ENCODE data around the gene CACNA1I.

DNA sequence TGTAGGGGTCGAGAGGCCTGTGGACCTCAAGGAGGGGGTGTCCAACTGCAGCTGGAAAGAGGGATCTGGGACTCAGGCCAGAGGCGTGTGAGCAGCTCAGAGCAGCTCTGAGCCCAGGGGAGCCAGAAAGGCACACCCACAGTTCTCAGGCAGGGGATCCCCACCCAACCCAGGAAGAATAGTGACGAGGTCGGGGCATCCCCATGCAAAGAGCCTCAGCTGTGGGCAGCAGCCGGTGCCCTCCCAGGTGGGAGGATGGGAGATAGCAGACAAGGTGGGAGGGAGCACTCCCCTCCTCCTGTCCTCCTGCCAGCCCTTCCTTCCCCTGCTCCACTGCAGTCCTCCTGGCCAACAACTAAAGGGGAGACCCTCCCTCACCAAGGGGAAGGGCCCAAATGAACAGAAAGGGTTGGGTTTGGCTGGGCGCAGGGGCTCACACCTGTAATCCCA, 2.5 kb downstream of the APOBEC3H start:
- RRBS: no CpG with 5 or more reads among the region's 6 CpGs

DNA sequence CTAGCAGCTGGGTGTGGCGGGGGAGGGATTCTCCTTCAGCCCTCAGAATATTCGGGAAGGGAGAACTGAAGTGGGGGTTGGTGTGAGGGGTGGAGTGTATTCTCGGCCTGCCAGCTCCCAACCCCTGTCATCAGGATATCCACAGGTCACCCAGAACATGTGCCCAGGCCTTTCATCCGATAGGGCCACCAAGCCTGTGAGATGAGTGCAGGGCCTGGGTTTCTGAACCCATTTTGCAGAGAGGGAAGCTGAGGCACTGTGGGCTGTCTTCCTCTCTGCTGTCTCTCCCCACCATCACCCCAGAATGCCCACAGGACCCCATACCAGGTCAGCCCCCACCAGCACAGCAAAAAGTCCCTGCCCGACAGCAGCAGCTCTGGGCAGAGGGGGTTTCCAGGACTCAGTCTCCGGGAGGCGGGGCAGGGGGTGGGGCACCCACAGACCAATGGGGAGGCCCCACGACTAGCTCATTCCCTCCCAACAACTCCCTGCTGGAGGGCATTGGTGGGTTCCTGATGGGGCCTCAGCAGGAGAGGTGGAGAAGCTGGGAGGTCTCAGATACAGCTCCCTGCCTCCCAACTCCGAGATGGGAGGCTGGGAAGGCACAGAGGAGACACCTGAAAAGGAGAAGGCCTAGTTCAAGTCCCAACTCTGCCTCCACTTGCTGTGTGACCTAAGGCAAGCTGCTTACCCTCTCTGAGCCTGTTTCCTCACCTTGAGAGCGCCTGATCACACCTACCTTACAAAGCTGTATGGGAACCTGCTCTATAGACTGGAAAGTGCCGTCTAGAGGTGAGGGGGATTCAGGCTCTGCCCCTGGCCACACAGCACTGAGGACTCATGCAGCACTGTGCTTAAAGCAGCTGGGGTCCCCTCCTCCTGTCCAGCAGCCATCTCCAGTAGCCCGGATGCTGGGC, 3.7 kb downstream of the CBX7 start:
- RRBS: no CpG with 5 or more reads among the region's 12 CpGs

GRCh38 chr22:39297280-39298718, 21.6 kb downstream of the RPL3 start:
- RRBS: no CpG with 5 or more reads among the region's 36 CpGs

GRCh38 chr22:39312698-39313030, 6.8 kb downstream of the RPL3 start:
- RRBS: no CpG with 5 or more reads among the region's 2 CpGs

DNA sequence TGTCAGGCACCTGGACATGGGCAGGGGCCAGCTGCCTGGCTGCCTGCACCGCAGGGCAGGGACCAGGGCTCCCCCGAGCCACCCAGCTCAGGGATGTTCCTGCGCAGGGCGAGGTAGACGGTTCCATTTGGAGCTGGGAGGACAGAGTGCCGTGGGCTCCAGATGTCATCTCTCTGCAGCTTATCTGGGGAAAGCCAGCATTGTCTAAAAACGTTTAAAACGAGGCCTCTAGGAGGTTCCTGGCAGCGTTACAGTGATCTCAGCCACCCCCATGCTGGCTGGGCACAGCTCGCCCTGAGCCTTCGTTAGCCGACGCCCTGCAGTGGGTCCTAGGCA, 13.9 kb downstream of the SYNGR1 start:
- RRBS: no CpG with 5 or more reads among the region's 13 CpGs

- RRBS: no CpG with 5 or more reads among the region's 13 CpGs
Measured at GRCh38 chr22:39489976-39490772, 11.9 kb upstream of the MIEF1 start.

DNA sequence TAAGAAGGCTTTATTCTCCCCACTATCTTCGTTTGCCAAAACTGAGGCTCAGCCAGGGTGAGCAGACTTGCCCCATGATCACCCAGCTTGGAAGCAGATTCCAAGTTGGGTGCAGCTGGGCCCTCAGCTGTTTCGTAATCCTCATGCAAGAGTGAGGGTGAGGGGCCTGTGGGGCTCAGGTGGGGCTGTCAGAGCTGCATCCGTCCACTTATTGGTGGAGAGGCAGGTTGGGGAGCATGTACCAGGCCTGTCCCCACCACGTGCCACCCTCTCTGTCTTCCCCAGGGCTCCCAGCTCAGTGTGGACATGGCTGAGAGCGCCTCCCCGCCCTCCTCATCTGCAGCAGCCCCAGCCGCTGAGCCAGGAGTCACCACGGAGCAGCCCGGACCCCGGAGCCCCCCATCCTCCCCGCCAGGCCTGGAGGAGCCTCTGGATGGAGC, at the start of gene CACNA1I:
TSS of gene CACNA1I (plus strand) at position 307 of the 440 bp plus-strand sequence.
- RRBS: no CpG with 5 or more reads among the region's 11 CpGs

GRCh38 chr22:39926331-39926830, 25.5 kb downstream of the GRAP2 start:
- RRBS: no CpG with 5 or more reads among the region's 11 CpGs

DNA sequence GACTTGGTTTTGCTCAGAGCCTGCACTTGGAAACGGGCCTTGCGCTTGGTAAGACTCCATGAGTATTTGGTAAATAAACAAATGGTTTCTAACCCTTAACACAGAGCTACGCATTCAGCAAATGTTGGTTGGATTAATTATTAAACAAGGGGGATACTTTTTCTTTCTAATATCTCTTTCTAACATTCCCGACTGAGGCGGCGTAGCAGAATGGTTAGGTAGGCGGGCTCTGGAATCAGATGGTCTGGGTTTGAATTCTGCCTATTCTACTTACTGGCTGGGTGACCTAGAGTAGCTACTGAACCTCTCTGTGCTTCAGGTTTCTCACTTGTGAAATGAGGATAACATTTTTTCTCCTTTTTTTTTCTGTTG, 3.5 kb upstream of the FAM83F start:
- RRBS: no CpG with 5 or more reads among the region's 7 CpGs

DNA sequence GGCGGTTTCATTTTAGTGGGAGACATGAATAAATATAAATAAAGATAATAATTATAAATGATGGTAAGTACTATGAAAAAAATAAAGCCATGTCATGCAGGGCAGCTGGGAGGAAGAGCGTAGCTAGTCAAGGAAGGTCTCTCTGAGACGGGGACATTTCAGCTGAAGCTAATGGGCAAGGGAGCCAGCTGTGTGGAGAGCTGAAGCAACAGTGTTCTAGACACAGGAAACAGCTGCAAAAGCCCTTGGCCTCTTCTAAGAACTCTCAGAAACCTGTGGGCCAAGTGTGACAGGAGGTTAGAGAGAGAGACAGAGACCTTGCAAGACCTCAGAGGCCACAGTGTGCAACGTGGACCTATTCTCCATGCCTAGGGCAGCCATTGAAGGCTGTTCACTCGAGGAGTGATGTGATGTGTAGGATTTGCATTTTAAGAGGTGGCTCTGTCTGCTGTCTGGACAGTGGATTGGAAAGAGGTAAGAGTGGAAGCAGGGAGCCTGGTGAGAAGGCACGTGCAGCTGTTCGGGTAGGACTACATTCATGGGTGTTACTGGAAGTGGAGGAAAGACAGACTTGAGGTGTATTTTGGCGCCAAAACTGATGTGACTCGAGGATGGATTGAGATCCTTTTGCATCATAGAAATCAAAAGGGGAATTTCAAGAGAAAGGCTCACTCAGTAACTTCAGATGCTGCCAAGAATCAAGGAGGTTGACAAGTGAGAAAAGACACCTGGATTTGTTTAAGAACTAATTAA, 48.6 kb upstream of the TNRC6B start:
- RRBS: no CpG with 5 or more reads among the region's 9 CpGs

DNA sequence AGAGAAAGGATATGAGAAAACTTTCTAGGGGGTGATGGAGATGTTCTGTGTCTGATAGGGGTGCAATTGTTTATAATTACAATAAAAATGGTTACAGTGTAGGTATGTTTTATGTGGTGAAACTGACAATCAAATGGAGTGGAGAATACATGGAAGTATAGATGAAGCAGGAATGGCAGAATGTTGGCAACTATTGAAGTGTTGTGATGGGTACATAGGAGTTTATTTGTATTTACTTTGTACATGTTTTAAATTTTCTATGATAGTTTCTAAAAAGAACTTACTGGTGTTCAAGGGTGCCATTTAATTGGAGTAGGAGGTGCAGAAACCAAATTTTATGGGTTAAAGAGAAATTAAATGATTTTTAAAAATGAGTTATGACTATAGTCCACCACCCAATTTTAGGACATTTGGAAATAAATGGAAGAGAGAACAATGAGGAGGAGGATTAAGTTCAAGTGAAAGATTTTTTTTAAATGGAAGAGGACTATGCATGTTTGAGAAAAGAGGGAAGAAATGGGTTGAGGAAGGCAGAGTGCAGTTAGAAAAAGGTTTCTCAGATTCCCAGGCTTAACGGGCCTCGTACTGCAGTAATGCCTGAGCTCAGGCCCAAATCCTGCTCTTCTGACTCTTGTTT, 48.0 kb upstream of the TNRC6B start:
- RRBS: no CpG with 5 or more reads among the region's 2 CpGs

- RRBS: no CpG with 5 or more reads among the region's 4 CpGs
Measured at GRCh38 chr22:40265018-40265841, 81.1 kb upstream of the ADSL start.

DNA sequence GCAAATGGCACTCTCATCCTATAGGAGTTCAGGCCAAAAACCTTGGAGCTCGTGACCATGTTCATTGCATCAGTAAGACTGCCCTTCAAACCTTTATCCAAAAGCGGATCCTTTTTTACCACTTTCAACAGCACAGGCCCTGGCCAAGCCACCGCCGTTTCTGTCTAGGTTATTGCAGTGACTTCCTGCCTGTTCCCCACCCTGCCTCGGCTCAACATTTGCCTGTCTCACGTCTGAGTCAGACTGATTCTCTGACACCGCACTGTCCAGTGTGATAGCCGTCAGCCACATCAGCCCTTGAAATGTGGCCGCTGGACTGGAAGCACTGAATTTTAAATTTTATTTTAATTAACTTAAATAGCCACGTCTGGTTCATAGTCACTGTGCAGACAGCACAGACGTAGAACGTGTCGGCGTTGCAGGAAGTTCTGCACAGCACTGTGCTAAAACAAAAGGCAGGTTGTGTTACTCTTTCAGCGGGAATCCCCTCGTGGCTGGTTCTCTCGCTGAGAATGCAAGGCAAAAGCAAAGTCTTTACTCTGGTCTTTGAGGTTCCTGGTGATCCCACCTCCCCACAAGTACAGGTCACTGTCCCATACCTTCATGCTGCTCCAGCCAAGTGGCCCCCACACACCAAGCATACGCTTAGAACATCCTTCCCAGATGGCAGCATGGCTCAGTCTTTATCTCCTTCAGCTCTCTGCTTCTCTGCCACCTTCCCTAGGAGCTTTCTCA, 56.2 kb upstream of the ADSL start:
- RRBS: no CpG with 5 or more reads among the region's 18 CpGs

GRCh38 chr22:40332368-40333150, 13.7 kb upstream of the ADSL start:
- RRBS: no CpG with 5 or more reads among the region's 12 CpGs

GRCh38 chr22:40416324-40416809, 46.0 kb downstream of the SGSM3 start:
- RRBS: no CpG with 5 or more reads among the region's 12 CpGs

- RRBS: no CpG with 5 or more reads among the region's 2 CpGs
Measured at GRCh38 chr22:40512343-40512903, 124.1 kb downstream of the MRTFA start.

DNA sequence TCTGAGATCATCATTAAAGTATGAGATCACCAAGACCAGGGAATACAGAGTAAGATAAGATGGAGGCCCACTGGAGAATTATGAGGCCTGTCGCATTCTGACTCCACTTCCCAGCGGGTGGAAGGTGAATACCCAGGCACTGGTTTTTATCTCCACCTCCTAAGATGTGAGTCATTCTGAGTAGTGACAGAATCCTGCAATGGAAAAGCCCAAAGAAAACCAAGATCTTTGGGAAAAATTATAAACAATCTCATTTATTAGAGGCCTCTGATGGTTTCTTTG, 108.5 kb downstream of the MRTFA start:
- RRBS: no CpG with 5 or more reads among the region's 2 CpGs

DNA sequence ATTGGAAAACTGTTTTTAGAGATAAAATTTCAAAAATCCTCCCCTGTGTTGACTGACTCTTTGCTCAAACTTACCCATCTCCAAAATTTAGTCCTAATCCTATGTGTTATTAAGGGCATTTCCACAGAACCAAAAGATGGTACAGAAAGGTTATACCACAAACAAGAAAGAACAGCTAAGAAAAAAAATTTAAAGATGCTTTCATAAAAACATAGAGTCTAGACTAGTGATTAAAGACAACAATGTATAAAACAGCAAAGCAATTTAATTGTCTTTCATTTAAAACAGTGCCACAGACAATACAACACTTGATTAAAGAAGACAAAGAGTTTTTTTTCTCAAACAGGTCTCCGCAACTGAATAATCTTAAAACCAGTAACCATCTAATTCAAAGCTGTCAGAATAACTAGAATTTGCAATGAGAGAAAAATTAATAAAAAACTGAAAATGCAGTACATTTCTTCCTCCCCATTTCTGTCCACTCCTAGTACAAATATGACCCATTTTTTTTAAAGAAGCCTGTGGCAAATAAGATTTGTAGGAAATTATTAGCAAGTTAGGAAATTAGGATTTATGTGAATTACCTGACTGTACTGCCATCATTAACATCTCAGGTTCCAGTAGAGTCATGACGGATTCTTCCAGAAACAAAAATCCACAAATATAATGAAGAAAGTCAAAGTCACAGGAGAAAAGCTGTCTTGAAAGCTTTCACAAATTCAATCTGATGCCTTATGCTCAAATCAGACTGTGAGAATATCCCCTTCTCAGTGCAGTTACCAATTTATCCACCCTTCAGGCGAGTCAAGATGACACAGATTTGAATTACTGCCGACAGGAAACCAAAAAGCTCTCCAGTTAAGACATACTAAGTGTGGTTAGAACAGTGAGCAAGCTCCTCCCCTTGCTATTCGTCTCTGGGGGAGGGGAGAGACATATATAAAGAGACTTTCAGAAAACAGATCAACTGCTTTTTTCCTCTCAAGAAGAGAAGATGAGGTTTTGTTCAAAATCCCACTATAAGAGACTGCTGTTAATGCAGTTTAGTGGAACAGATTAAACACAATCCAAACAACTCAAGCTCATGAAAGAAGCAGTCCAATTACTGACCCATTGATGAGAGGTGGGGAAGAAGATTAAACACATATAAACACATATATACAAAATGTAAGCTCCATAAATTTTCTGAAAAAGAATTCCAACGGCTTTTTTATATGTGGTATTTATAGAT, 103.1 kb downstream of the MRTFA start:
- RRBS: no CpG with 5 or more reads among the region's 6 CpGs

DNA sequence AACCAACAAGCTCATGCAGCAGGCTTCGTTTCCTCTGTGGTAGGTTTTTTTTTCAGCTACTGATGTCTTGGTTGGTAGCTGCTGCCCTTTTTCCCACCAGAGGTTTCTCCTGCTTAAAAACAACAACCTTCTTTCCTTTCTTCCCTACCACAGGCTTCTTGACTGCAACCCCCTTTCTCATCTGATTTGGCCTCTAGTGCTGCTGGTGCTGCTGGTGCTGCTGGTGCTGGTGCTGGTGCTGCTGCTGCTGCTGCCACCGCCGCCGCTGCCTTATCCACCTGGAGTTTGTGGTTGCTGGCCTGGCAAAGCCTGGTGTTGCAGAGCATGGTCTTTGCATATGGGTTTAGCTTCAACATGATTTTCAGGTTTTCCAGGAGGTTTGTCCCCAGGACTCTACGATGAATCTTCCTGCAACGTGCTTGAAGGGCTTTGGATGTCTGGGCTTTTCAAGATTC, 49.8 kb downstream of the MRTFA start:
- RRBS: no CpG with 5 or more reads among the region's 6 CpGs

All from AG09319 (cell line).